Mammary epithelial cell (primary cell): ENCODE measurements around a stretch of chr18.

- CAGE, long polyA plus RNA, result no peak
- RRBS, result no CpG with 5 or more reads among the region's 9 CpGs
Observed at GRCh38 chr18:7955007-7955552, 388.0 kb downstream of the PTPRM start.

DNA sequence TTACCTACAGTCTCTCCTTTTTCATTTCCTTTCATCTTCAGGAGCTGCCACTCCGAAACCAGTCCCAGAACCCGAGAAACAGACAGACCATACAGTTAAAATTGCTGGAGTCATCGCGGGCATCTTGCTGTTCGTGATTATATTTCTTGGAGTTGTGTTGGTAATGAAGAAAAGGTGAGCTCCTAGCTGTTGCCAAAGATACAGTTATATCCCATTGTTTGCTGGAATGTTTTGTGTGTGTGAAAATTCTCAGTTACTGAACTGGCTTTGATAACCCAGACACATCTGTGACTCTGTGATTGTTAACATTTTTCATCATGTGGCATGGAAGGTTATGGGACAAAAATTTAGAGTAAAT is 465.7 kb upstream of the RAB12 start:
- CAGE, long polyA plus RNA, result no peak
- RRBS, result no CpG with 5 or more reads among the region's 5 CpGs

- CAGE, long polyA plus RNA, result no peak
- RRBS, result no CpG with 5 or more reads among the region's 23 CpGs
Observed at GRCh38 chr18:8378972-8379549, 230.2 kb upstream of the RAB12 start.

- CAGE, long polyA plus RNA, result no peak
- RRBS, result no CpG with 5 or more reads among the region's 8 CpGs
Observed at GRCh38 chr18:8608303-8608684, 943 bp upstream of the RAB12 start.

GRCh38 chr18:8622101-8622911 is 13.1 kb downstream of the RAB12 start:
- CAGE, long polyA plus RNA, result no peak
- RRBS, result no CpG with 5 or more reads among the region's 18 CpGs

DNA sequence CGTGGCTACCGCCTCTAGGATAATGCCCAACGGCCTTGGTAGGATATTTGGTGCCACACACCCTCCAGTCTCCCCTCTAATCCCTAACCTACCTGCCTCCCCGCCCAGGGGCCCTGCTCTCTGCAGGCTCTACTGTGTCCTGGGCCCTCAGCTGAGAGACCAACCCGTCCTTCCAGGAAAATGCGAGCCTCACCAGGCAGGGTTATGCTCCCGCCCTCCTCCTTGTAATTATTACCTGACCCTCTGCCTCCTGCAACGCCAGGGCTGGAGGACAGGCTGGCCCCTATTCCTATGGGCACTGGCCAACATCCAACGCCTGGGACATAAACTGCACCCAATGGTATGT is 1.5 kb upstream of the MTCL1 start:
- CAGE, long polyA plus RNA, result no peak
- RRBS, result no CpG with 5 or more reads among the region's 9 CpGs

DNA sequence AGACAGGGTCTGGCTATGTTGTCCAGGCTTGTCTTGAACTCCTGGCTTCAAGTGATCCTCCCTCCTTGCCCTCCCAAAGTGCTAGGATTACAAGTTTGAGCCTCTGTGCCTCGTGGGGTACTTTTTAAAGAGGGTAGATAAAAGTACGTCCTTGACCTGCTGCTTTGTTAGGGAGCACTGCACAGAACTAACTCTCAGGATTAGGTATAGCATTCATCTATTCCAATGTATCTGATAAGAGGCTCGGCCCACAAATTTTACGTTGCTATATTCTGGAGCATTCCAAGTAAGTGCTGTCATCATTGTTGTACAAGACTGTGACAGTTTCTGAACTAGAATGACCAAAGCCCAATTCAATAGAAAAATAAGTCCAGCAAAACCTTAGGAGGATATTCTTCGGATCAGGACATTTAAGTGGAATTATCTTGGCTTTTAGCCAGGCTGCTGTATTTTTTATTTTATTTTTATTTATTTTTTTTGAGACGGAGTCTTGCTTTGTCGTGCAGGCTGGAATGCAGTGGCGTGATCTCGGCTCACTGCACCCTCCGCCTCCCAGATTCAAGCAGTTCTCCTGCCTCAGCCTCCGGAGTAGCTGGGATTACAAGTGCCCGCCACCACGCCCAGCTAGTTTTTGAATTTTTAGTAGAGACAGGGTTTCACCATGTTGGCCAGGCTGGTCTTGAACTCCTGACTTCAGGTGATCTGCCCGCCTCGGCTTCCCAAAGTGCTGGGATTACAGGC is 4.2 kb downstream of the MTCL1 start:
- CAGE, long polyA plus RNA, result no peak
- RRBS, result no CpG with 5 or more reads among the region's 15 CpGs

DNA sequence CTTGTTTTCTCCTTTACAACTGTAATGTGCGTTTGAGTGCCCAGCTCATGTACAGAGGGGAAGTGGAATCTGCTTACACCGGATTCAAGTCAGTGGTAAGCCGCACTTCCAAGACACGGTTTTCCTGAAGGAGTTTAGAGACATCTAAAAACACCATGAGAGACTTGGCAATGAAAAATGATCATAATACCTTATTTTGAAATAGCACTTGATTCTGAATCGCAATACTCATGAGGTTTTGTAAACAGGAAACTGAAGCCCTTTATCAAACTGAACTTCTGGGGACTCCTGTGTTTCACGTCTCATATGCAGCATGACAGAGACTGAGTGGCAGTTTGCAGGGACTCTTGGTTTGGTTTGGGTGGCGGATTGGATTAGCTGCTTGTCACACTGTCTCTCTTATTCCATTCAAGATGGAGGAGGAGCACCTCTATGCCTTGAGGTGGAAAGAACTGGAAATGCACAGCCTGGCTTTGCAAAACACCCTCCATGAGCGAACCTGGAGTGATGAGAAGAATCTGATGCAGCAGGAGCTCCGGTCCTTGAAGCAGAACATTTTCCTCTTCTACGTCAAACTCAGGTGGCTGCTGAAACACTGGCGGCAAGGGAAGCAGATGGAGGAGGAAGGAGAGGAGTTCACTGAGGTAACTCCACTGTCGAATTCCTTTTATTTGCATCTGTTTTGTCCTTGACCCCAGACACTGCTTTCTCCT is 90.6 kb downstream of the MTCL1 start:
- CAGE, long polyA plus RNA, result no peak
- RRBS, result no CpG with 5 or more reads among the region's 12 CpGs

DNA sequence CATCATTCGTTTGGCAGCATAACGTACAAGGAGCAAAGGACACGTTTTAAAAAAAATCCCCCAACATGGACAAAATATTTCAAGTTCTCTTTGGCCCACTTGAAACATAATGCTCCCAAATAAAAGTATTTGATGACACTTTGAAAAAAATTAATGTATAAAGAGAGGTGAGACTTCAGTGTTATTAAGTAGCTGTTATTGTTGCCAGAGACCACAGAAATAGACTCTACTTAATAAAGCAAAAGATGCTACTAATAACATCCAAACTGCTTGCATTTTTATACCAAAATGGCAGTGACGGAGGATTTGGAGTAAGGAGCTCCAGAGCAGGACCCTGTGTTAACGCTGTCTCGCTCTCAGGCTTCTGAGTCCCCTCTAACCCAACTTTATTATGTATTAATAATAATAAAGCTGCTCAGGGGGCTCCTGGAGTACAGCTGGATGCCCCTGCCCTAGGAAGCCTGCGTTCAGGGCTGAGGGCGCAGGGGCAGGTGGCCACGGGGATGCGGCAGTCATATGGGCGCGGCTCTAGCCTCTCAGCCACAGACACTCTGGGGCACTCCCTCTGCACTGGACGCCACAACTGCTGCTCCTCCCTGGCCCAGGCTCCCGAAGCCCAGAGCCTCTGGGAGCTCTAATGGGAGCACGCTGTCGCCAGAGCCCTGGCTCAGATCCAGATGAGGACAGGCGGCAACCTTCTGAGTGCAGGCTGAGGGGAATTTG is 93.4 kb downstream of the MTCL1 start:
- CAGE, long polyA plus RNA, result no peak
- RRBS, result no CpG with 5 or more reads among the region's 17 CpGs

DNA sequence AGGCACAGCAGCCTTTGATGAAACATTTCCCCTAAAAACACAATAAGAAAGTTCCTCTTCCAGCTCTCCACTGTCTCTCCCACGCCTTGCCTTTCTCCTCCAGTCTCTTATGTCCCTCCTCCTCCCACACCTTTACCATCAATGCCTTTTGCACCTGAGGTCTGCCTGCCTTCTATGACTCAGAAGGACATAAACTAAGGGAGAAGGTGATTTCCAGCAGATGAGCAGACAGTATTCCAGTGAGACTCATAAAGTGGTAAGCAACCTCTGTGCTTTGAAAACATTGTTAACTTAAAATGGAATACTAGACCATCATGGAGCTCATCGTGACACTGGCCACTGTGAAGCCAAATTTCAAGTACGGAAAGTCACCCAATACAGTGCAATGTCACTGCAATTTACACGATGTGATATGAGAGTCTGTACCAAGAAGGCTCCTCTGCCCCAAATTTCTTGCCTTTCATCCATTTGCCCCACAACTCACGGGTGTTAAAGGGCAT is 34.1 kb upstream of the NDUFV2 start:
- CAGE, long polyA plus RNA, result no peak
- RRBS, result no CpG with 5 or more reads among the region's 5 CpGs

DNA sequence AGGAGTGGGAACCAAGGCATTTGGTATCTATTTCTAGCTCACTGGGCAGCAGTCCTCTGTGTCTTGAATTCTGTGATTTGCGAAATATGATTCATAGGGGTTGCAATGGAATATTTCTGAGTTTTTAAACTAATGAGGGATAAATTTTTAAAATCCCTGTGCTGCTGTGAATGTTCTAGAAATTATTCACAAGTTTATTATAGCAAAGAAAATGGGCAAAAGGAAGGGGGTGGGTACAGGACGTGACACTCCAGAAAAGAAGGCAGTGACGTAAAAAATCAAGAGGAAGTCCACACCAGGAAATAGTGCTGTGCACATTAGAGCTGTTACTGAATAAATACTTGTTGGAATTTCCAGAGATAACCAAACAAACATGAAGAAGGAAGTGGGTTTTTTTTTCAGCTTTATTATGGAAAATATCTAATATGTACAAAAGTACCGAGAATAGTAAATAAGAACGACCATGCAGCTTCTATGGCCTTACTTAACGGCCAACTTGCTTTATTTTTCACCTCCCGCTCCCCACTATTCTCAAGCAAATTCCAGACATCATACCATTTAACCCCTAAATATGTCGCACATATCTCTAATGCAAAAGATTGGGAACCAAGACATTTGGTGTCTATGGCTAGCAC is 757 bp upstream of the NDUFV2 start:
- CAGE, long polyA plus RNA, result no peak
- RRBS, result no CpG with 5 or more reads among the region's 8 CpGs

DNA sequence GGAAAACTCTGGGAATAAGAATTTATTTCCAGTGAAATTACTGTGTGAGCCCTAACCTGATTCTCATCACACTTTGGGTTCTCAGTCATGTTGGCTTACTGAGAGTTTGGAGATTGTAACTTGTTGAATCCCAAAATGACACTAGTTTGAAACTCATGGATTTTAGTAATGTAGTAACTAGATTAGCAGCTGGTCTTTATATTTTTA is 15.5 kb downstream of the NDUFV2 start:
- CAGE, long polyA plus RNA, result no peak

DNA sequence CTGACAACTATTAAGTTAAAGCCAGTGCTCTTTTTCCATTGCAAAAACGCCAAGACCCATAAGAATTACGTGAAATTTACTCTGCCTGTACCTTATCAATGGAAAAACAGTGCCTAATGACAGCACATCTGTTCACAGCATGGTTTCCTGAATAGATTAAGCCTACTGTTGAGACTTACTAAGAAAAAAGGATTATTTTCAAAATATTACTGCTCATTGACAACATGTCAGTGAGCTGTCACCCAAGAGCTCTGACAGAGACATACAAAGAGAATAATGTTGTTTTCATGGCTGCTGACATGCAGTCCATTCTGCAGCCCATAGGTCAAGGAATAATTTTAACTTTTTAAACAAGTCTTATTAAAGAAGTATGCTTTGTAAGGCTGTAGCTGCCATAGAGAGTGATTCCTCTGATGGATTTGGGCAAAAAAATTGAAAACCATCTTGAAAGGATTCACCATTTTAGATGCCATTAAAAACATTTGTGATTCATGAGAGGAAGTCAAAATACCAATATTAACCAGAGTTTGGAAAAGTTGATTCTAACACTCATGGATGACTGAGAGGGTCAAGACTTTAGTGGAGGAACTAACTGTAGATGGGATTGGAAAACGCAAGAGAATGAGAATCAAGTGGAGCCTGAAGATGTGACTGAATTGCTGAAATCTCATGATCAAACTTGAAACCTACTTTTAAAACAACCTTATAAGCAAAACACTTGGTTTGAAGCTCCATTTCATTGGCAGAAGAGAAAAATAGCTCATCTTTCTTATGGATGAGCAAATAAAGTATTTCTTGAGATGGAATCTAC is 53.2 kb downstream of the ANKRD12 start:
- CAGE, long polyA plus RNA, result no peak
- RRBS, result no CpG with 5 or more reads among the region's 3 CpGs

GRCh38 chr18:9255109-9256225 is 79.1 kb upstream of the TWSG1 start:
- CAGE, long polyA plus RNA, result no peak
- RRBS, result no CpG with 5 or more reads among the region's 5 CpGs

GRCh38 chr18:9416892-9417839 is 58.1 kb upstream of the RALBP1 start:
- CAGE, long polyA plus RNA, result no peak
- RRBS, result no CpG with 5 or more reads among the region's 21 CpGs

DNA sequence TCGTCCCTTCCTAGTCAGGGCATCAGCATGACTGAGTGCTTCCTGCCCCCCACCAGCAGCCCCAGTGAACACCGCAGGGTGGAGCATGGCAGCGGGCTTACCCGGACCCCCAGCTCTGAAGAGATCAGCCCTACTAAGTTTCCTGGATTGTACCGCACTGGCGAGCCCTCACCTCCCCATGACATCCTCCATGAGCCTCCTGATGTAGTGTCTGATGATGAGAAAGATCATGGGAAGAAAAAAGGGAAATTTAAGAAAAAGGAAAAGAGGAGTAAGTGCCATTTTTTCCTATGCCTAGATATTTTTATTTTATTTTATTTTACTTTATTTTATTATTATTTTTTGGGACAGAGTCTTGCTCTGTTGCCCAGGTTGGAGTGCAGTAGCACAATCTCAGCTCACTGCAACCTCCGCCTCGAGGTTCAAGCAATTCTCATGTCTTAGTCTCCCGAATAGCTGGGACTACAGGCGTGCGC is 37.7 kb downstream of the RALBP1 start:
- CAGE, long polyA plus RNA, result no peak
- RRBS, result no CpG with 5 or more reads among the region's 11 CpGs

- CAGE, long polyA plus RNA, result no peak
- RRBS, result no CpG with 5 or more reads among the region's 5 CpGs
Observed at GRCh38 chr18:9615904-9616493, 1.6 kb upstream of the PPP4R1 start.

DNA sequence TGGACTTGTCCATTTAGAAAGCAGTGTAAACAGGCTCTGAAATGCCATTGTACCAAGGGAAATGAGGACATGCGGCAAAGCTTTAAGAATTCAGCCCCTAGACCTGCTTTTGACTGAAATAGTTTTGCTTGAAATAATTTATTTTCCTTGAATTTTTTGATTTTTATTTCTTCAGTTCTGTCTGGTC is 34.8 kb downstream of the RAB31 start:
- CAGE, long polyA plus RNA, result no peak
- RRBS, result no CpG with 5 or more reads among the region's 1 CpG

GRCh38 chr18:9755503-9756075 is 47.5 kb downstream of the RAB31 start:
- CAGE, long polyA plus RNA, result no peak
- RRBS, result no CpG with 5 or more reads among the region's 4 CpGs

- CAGE, long polyA plus RNA, result no peak
- RRBS, result no CpG with 5 or more reads among the region's 5 CpGs
Observed at GRCh38 chr18:9762442-9763011, 54.4 kb downstream of the RAB31 start.